Diencephalon (tissue), 2 donors: Measurements from ENCODE around the gene PRR23E.

DNA sequence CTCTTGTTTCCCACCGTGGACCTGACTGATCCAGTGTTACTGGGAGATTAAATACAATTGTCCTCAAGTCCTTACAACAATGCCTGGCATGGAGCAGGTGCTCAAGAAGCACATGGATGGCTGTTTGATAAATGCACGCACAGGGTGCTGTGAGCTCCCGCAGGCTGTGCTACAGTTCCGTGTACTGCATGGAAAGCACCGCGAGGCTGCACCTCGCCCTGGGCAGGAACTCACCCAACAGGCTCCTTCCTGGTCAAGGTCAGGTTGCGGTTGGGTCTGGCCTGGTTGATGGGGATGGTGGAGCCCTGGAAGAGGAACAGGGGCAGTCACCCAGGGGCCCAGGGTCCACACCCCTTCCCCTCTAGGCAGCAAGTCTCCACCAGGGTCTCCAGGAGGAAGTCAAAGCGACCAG, 46.1 kb upstream of the SLC41A3 start:
- RAMPAGE, long total RNA = no peak

GRCh38 chr3:126133623-126134736, 46.4 kb downstream of the ALDH1L1 start:
- RAMPAGE, long total RNA = no peak

GRCh38 chr3:126259492-126260289, 79.3 kb upstream of the ALDH1L1 start:
- RAMPAGE, long total RNA = no peak

DNA sequence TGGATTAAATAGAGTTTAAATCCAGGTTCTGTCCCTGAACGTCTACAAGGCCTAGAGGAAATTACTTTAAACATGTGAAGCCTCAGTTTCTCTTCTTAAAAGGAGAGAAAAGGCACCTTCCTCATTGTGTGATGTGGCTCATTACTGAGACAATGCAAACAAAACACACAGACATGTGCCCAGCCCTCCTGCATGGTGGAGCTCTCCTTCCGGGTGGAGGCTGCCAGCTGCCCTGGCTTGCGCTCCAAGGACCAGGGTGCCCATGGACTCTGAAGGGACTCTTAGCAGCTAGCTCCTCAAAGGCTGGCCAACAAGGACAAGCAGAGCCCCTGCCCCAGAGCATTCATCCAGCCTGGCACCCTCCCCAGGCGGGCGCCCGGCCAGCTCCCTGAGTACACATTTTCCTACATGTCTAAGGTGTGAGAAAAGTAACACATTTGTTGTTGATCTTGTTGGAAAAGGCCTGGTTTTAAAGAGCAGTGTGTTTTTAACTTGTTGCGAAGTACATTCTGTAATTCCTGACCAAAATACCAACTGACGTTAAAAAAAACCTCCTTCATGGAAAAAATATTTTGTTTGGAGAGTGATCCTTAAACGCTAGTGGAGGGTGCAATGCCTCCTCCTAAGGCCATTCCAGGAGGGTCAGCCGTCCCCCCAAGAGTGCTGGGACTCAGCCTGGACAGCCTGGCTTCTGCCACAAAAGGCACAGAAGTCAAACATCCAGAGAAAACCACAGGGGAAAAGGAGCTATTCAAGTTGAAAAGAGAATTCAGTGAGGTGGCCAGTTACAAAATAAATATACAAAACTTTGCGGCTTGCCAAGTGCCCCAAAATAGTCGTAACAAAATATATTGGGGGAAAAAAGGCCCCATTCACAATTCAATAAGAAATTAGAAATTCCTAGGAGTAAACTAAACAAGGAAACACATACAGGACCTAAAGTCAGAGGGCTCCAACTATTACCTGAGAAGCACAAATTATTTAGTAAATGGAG, 86.9 kb downstream of the KLF15 start:
- RAMPAGE, long total RNA = no peak

GRCh38 chr3:126341417-126341965, 15.7 kb downstream of the KLF15 start:
- RAMPAGE, long total RNA = no peak

- RAMPAGE, long total RNA = no peak
Observed at GRCh38 chr3:126342788-126343681, 14.2 kb downstream of the KLF15 start.

DNA sequence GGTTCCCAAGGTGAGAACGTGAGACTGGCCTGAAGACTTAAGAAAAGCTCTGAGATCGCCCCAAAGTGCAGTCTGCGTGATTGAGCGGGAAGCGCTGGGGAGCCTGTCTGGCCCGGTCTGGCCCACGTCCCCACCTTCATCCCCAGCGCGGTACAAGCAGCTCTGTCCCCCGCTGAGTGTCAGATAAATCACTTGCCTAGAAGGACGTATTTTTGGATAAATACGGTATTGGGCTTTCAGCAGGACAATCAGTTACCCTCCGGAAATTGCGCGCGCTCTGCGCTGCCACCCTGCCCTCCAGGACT, 485 bp upstream of the KLF15 start:
- RAMPAGE, long total RNA = no peak

- RAMPAGE, long total RNA = no peak
Observed at GRCh38 chr3:126512890-126513569, 4.5 kb downstream of the UROC1 start.

DNA sequence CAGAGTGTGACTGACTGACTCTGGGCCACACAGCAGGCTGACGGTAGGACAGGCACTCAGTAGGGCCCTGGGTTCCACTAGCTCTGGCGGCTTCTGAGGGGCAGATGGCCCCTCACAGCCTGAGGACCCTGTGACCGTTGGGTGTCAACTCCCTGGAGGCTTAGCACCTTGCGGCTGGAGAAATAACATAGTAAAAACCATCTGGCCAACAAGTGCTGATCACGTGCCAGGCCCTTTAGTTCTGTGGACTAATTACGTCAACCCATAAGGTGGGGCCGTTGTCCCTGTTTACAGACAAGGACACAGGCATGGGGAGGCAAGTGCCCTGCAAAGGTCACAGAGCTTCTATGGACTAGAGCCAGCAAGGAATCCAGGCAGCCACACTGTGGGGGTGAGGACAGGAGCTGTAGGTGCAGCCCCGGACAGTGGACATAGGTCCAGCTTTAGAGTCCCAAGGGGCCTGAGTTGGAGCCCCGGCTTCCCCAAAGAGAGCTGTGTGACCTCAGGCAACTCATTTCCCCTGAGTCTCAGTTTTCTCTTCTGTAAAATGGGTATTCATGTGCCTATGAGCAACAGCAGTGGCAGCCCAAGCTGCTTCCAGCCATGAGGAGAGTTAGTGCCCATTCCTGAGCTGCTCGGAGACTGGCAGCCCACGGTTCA, 13.7 kb downstream of the CHST13 start:
- RAMPAGE, long total RNA = no peak

GRCh38 chr3:126983692-126984525, 994 bp downstream of the PLXNA1 start:
- RAMPAGE, long total RNA = no peak

DNA sequence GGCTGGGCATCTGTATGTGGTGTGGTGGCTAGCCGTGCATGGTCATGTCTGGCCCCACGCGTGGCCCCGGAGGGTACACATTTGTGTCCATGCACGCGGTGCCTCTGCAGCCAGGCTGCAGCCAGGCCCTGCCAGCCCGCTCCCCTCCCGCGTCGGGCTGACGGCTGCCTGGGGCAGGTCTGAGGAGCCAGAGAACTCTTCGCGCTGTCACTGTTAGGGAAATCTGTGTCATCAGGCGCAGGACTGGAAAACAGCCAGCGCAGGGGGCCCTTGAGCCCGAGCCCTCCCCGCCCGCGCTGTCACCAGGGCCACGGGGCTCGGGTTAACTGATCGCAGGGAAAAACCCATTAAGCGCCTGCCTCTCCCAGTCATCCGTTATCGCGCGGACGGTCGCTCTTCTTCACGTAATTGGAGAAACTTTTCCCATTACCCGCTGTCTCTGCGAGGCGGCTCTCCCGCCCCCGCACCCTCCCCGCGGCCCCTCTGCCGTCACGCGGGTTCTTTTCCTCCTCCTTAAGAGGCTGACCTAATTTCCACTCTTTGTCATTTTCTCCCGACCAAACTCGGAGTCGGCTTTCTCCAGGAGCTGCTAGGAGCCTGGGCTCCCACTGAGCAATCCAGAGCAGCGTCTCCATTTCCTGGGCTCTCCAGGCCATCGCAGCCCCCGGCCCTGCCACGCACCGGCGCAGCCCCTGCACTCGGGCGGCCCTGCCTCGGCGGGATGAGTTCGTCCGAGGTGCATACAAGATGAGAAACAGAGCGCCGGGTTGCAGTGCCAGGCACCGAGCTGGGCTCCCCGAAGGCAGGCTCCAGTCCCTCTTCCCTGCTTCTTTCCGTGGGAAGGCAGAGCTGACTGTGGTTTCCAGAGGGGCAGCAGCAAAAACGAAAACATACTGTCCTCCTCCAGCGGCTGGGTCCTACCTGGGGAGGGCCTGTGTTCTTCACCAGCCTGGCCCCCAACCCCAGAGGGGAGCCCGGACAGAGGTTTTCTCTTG, 57.4 kb upstream of the PRR23E start:
- RAMPAGE, long total RNA = no peak

GRCh38 chr3:127193026-127193431, at the start of gene PRR23E:
TSS of gene PRR23E (plus strand) at chr3:127193131.
- RAMPAGE, long total RNA = no peak

- RAMPAGE, long total RNA = no peak
Observed at GRCh38 chr3:127456158-127456937, 134.2 kb downstream of the TPRA1 start.

DNA sequence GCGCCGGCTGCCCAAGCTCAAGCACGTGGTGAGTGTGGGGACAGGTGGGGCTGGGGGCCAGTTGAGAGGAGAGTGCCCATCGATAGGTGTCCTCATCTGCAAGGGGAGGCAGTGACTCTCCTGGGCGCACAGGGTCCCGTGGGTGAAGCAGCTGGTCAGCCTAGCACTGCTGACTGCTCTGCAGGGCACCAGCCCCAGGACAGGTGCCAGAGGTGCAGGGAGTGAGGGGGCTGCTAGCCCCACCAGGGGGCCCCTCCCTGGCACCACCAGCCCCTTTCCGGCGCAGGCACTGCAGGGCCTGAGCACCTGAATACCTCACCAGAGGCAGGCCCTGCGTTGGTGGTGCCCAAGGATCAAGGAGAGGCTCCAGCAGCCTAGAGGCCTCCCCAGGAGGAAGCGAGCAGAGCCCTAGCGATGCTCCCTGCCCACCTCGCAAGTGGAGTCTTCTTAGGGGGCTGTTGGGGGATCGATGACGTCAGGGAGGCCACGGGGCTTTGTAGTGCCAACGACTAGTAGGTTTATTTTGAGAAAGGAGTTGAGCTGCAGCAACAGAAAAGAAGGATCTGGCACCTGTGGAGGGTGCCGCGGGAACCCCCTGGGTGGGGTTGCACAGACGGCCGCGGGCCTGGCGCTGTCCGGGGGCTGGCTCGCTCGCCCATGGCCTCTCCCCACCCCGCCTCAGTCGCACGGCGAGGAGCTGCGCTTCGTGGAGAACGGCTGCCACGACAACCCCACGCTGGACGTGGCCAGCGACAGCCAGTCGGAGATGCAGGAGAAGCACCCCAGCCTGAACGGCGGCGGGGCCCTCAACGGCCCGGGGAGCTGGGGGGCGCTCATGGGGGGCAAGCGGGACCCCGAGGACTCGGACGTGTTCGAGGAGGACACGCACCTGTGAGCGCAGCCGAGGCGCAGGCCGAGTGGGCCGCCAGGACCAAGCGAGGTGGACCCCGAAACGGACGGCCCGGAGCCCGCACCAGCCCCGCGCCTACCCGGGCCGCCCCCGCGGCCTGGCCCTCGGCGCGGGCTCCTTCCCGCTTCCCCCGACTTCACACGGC, 839 bp upstream of the ABTB1 start:
- RAMPAGE, long total RNA = no peak

- RAMPAGE, long total RNA = no peak
Observed at GRCh38 chr3:127680261-127680888, 7.6 kb downstream of the ABTB1 start.

- RAMPAGE, long total RNA = no peak
Observed at GRCh38 chr3:127689260-127690028, 16.7 kb downstream of the ABTB1 start.

- RAMPAGE, long total RNA = no peak
Observed at GRCh38 chr3:127914105-127914408, 975 bp upstream of the KBTBD12 start.

GRCh38 chr3:128081703-128082493, 29.7 kb downstream of the SEC61A1 start:
- RAMPAGE, long total RNA = no peak

DNA sequence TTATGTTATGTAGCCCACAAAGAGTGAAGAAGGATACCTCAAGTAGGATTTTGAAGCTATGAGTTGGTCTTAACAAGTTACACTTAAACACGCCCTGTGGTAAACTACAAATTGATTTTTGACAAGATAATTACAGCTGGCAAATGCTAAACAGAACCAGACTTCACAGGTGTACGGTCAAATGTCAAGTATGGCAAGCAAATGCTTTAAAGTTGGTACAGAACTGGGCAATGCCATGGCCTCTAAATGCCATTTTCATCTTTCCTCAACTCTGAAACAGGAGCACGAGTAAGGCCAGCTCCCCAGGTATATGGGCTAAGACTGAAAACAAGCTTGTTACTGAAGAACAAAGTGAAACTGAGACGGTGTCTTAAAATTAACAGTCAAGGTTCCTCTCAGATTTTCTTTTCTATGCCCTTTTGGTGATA, 9.7 kb downstream of the RUVBL1 start:
- RAMPAGE, long total RNA = no peak

DNA sequence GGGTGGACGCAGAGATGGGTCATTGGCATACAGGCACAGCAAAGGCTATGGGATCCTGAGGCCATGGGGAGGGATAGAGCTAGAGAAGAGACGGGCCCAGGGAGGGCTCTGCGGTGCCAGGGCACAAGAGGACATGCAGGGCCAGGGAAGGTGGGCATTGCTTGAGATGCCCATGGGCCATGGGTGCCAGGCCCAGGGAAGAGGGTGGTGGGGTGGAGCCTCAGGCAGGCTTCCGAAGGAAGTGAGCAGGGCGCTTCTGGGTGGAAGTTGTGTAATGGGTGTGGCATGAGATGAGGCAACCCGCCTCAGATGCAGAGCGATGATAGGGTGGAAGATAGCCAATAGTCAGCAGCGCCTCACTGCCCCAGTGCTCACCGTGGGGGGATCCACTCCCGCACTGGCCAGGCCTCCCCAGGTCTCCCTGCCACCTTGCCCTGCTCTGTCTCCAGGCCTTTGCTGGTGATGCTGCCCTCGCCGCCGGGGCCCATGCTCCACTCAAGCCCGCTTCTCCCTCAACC, 51.5 kb downstream of the DNAJB8 start:
- RAMPAGE, long total RNA = no peak